REH cell (cell line): ENCODE data around the gene POLR1F.

DNA sequence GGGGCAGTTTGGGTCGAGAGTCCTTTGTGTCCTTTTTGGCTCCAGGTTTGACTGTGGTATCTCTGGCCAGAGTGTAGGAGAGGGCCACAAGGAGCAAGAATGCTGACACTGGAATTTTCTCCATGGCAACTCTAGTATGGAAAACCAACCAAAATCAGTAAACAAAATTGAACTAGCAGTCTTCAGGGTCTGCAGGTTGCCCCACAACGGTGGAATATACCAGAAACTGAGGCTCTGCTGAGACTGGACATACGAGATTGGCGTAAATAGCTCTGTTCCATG, 3.2 kb downstream of the AGR2 start:
- PRO-cap = no peak

DNA sequence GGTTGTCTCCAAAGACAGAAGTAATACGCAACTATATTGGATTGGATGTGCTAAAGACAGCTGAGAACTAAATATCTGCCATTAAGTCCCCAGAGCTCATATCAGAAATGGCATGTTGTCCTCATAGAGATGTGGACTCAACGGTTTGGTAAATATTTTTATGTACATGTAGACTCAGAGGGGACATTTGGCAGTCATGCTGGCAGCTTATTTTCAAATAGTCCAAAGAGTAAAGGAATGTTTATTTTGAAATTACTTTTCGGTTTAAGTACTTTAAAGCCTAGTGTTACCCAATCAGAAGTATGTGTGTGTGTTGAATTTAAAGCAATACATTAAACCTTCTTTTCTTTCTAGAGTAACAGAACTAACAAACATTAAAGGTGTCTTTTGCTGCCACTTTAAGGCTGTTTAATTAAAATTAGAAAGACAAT, 113.6 kb upstream of the AHR start:
- PRO-cap = no peak

- PRO-cap = no peak
These were observed 322 bp upstream of the AHR start for GRCh38 chr7:17298265-17298394.

DNA sequence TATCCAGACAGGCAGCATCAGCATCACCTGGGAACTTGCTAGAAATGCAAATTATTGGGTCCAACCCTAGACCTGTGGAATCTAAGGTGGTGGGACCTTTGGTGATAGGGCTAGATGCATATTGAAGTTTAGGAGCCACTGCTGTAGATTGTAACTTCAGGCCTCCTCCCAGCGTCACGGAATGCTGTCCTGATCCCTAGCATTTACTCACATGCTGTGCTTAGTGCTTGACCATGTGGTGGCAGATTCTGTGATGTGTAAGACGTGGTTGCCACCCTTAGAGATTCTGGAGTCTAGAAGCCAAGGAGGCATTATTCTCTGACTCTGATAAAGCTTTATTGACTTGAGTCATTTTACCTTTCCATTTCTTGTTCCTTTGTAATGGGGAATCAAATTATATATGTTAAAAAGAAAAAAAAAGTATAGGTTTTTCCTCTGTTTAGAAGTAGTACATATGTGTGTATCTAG, 13.5 kb downstream of the AHR start:
- PRO-cap = no peak

DNA sequence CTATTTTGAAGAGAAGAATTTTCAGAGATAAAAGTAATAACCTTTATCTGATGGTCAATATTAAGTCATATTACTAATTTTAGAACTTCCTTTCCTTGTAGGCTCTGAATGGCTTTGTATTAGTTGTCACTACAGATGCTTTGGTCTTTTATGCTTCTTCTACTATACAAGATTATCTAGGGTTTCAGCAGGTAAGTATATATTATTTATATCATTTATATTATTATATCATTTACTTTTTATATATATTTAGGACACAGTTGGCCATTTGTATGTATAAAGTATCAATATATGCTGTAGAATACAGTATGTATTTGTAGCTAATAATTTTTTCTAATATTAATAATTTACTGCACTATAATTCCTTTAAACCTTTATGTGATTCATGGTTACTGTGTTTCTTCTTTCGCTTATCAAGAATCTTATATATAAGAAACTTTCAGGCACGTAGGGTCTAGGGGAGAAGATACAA, 29.2 kb downstream of the AHR start:
- PRO-cap = no peak

DNA sequence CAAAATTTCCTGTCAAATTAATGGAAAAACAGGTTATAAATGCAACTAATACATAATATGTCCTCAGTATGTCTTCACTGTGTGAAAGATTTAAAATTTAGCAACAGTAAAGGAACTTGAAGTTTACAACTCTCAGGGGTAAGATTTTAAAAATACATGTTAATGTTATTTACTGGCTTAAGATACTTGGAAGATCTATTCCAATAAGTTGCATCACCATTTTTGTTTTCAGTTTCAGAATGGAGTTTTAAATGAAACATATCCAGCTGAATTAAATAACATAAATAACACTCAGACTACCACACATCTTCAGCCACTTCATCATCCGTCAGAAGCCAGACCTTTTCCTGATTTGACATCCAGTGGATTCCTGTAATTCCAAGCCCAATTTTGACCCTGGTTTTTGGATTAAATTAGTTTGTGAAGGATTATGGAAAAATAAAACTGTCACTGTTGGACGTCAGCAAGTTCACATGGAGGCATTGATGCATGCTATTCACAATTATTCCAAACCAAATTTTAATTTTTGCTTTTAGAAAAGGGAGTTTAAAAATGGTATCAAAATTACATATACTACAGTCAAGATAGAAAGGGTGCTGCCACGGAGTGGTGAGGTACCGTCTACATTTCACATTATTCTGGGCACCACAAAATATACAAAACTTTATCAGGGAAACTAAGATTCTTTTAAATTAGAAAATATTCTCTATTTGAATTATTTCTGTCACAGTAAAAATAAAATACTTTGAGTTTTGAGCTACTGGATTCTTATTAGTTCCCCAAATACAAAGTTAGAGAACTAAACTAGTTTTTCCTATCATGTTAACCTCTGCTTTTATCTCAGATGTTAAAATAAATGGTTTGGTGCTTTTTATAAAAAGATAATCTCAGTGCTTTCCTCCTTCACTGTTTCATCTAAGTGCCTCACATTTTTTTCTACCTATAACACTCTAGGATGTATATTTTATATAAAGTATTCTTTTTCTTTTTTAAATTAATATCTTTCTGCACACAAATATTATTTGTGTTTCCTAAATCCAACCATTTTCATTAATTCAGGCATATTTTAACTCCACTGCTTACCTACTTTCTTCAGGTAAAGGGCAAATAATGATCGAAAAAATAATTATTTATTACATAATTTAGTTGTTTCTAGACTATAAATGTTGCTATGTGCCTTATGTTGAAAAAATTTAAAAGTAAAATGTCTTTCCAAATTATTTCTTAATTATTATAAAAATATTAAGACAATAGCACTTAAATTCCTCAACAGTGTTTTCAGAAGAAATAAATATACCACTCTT, 44.7 kb downstream of the AHR start:
- PRO-cap = no peak

GRCh38 chr7:17486883-17487209, 188.4 kb downstream of the AHR start:
- PRO-cap = no peak

DNA sequence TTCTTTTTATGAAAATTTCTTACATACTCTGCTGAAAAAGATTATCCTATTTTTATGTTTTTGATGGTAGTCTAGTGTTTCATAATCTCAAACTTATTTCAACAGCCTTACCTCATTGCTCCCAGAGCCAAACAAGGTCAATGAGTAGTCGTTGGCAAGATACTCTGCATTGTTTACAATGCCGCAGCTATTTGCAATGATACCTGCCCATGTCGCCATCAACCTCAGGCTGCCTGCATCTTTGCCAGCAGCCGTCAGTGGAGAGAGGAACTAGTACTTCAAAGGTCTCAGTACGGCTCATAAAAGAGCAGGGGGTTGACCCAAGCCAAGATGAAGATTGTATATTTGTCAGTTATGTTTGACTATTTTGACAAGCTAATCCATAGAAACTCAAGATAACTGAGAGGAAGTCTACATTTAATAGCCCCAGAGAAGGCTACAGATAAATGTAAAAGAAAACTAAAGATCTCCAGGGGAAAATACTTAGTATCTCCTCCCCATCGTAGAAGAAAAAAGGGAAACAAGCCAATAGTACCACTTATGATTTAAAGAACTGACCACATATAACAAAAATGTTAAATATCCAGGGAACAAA, 226.0 kb downstream of the AHR start:
- PRO-cap = no peak

DNA sequence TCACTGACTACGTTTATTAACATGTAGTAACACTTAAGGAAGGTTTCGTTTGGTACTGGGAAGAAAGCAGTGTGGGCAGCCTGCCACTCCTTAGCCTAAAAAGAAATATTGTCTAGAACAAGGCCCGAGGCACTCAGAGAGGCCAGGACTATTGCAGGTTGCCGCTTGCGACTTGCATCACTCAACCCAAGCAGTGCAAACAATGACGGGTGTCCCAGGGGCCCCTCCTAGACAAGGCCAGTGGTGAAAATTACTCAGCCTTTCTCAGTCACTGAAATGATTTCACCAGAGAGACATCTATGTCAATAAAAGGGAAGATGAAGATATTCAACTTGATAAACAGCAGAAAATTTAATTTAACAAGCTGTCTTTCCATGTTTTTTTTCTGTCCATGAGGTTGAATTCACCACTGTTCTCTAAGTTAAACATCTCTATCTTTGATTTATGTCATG, 243.8 kb downstream of the SNX13 start:
- PRO-cap = no peak

- PRO-cap = no peak
These were observed 53.5 kb downstream of the SNX13 start for GRCh38 chr7:17886623-17887302.

DNA sequence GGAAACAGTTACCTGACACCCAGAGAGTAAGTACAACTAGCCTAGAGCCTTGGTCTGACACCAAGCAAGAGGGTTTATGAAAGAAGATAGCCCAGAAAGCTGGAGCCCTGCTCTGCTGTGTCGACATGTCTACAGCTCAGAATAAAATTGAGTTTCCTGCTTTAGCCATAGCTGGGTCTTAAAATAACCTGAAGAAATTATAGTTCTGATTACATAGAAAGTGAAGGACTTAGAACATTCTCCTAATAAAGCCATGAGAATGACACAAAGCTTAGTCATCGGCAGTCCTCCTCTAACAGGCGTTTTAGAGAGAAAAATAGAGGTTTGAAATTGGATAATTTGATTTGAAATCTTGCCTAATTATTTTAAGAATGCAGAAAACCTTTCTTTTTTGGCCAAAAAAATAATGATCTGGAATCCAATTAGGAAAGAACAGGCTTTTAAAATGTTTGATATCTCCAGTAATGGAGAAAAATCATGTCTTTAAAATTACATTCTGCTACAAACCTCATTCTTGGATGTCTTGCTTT, 25.2 kb downstream of the HDAC9 start:
- PRO-cap = unidirectional peak, minus-strand start at position 149 of the sequence

GRCh38 chr7:19708242-19709442, at the start of gene POLR1F:
Gene POLR1F (minus strand): TSS chr7:19709037.
- PRO-cap = bidirectional peak, plus-strand start at chr7:19709198, minus-strand start at chr7:19709026

- PRO-cap = no peak
These were observed 1.1 kb downstream of the TMEM196 start for GRCh38 chr7:19772270-19772784.

DNA sequence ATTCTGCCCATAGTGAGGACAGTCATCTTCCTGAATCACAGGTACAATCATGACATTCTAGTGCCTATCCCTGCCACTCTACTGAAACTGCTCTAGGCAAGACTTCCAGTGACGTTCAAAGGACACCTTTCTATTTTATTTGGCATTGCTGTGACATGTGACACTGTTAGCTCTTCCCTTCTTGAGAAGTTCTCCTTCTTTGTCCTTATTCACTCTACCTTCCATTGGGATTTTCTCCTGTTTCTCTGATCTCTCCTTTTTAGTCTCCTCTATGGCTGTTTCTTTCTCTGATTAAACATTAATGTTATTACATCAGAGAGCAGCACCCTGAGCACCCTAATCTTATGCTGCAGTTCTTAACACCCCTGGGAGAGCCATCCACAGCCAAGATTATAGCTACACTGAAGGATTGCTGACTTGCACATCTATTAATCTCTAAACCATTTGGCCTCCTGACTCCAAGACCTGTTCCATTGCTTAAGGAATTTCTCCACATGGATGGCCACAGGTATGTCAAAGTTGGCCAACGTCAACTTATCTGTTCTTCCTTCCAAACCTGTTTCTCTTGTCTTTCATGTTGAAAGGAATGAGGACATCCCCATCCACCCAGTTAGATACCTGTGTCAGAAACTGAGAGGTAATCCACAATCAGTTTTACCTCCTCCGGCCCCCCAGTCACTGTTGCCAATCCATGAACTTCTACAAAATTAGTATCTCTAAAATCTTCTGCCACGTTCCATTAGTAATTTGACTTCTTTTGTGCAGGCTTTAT, 10.8 kb downstream of the MACC1 start:
- PRO-cap = no peak

DNA sequence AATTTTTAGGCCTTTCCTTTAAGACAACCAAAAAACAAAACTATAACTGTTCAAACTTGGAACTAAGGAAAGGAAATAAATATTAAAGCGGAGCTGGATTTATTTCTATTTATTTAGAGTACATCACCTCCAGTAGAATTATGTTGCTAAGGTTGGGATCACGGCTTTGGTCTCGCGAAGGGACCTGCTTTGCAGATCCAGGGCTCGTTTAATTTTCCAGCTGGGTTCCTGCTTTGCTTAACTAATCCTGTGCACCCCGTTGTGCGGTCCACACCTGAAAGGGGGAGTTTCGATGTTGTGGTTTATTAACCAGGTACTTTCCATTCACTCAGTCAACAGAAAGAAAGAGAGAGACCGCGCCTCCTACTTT, 1.5 kb upstream of the ITGB8 start:
- PRO-cap = no peak

- PRO-cap = no peak
These were observed 83.0 kb upstream of the SP4 start for GRCh38 chr7:21344784-21345453.

- PRO-cap = no peak
These were observed 26.0 kb upstream of the CDCA7L start for GRCh38 chr7:21971800-21972086.

GRCh38 chr7:21972087-21972483, 26.4 kb upstream of the CDCA7L start:
- PRO-cap = no peak

DNA sequence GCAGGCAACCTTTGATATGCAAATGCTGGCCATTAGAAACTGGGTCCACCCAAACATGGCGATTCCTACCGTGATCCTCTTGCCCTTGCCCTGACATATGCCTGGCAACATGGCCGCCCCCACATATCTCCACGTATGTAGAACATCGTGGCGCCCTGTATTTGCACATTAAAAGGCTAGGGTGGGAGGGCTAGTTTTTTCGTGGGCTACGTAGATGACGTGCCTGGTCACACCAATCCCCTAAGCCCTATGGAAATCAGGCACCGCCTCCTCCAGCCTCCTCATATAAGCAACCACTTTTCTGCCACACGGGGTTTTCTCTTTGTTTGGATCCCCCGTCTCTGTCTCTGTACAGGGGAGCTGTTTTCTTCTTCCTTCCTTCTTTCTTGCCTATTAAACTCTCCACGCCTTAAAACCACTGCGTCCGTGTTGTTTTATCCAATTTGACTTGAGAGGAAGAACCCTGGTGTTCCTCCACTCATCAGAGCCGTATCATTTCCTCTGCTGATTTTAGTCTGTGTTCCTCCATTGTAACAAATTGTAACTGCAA, 151.1 kb upstream of the CDCA7L start:
- PRO-cap = no peak

DNA sequence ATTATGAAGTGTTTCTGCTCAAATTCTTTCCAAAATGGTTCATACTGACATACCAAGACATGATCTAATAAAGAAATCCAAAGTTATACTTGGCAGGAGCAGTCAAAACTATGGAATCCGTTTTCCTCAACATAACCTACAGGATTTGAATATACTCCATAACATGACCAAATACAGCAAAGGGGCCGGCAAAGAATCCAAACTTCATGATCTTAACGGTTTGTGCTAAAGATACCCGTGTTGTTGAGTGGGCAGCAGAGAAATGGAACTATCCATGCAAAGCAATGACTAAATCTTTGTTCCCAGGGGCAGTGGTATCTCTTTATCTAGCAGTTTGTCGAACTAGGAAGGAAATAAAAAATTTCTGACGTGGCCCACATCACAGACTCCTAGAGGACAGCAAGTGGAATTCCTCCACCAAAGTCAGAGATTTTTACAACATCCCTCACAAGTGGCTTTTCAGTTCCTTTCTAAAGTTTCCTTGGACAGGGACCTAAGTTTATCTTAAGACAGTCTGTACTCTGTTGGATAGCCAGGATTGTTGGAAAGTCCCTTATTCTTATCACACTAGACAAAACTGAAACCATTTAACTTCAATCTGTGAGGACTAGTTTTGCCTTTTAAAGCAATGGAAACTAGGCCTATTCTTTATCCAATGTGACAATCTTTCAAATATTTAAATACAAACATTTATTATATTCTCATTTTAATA, 136.1 kb downstream of the RAPGEF5 start:
- PRO-cap = no peak